ENCODE measurements around the genes CFAP20DC and ATXN7.

DNA sequence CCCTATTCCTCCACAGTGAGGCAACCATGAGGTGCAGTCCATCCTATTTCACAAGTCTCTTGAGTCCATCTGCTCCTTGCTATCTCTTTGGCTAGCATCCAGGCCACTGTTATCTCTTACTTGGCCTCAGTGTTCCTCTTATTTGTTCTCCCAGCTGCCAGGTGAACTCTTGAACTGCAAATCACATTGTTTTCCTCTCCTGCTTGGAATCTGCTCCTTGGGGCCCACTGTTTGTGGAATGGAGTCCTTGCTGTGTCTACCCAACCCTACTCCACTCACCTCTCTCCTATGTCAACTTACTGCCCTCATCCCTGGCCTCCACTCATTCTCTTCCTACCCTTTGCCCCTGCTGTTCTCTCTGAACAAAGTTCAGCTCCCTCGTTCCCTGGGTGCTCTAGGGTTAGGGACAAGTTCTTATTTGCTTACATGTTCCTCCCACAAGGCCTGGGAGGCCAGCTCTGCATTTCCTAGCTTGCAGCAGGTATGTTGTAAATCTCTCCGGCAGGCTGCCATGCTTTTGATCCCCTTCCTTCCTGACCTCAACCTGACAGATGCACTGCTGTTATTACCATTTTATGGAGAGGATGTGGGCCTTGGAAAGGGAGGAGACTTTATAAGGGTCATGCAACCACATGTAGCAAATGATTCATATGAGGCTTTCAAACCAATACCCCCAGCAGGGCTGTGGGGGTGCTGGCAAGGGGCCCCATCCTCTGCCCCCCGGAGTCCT, 991 bp downstream of the ACOX2 start:
- RRBS = no CpG with 5 or more reads among the region's 3 CpGs

DNA sequence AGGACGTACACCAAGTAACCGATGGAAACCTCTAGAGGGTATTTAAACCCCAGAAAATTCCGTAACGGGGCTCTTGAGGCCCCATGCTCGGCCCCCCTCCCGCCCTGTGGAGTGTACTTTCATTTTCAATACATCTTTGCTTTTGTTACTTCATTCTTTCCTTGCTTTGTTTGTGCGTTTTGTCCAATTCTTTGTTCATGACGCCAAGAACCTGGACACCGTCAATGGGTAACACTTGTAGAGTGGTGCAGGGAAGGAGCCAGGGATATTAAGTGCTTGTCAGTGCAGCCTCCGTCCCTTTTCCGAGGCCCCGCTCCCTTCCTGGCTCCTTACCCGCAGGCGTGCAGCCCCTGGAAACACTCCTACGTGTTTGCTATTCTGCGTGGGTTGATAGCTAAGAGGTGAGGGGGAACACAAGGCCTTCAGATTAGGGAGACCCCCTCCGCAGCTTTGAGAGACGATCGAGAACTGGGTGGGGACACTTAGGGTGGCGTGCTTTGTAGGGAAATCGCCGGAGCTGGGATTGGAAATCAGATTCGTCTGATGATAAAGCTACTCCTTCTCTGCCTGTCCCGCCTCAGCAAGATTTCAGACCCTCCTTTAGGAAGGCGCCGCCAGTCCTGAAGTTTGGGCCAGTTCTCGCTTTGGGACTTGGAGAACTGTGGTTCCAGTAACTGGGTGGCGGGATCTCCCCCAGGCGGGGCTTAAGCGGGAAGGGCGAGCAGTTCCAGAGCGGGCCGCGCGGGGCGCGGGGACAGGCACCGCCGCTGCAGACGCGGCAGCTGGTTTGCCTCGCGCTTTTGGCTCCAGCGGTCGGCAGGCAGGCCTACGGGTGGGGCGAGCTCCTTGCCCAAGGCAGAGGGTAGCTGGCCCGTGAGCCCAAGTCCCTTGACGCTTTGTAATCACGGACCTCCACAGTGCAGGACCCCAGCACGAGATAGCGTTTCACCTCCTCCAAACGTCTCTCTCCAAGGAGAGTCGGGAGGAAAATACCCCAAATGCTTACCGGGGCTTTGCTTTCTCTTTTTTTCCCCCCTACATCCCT, 7.9 kb upstream of the FAM107A start:
- RRBS = no CpG with 5 or more reads among the region's 55 CpGs

GRCh38 chr3:58624673-58625065, 41.9 kb downstream of the FAM3D start:
- RRBS = no CpG with 5 or more reads among the region's 2 CpGs

DNA sequence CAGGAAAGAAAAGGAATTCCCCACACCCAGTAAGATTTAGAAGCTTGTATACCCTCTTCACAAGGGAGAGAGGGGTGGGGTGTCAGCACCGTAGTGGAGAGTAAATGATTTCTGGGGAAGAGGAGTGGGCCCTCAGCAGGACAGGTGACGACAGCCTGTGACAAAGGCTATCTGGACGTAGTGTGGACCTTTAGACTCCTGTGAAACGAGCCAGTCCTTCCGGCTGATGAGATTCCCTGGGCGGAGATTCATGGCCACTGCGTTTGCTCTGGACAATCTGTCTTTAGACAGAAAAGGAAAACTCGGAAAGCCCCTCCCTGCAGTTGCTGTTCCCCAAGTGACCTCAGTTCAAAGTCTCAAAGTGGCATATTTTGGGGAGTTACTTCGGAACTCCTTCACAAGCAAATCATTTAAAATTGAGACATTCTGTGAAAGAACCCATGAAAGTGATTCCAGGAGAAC, 1.7 kb upstream of the FAM3D start:
- RRBS = no CpG with 5 or more reads among the region's 9 CpGs

- RRBS = no CpG with 5 or more reads among the region's 1 CpG
Observed at GRCh38 chr3:58899764-58900028, 150.1 kb downstream of the CFAP20DC start.

DNA sequence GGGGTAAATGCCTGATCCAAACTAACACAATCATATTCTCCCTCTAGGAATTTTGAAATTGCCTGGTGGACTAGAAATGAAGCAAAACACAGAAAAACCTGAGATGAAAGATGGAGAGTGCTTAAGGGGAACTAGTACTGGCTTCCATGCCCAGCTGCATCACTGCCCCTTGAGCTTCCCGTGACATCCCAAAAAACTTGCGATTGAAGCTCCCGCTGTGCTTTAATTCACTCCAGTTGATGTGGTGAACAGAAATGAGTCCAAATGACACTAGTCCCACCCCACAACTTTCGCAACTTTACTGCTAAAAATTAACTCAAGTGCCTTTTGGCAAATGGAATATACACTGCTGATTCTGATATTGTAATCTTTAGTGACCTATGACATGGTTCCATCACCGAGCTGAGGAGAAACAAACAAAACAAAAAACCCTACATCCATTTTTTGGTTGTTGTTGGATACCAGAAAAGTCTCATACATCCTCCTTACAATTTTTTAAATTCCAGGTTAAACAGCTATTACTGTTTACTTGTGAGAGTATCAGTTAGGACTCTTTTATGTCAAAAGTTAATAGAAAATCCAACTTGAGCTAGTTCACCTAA, 32.6 kb downstream of the CFAP20DC start:
- RRBS = no CpG with 5 or more reads among the region's 5 CpGs

DNA sequence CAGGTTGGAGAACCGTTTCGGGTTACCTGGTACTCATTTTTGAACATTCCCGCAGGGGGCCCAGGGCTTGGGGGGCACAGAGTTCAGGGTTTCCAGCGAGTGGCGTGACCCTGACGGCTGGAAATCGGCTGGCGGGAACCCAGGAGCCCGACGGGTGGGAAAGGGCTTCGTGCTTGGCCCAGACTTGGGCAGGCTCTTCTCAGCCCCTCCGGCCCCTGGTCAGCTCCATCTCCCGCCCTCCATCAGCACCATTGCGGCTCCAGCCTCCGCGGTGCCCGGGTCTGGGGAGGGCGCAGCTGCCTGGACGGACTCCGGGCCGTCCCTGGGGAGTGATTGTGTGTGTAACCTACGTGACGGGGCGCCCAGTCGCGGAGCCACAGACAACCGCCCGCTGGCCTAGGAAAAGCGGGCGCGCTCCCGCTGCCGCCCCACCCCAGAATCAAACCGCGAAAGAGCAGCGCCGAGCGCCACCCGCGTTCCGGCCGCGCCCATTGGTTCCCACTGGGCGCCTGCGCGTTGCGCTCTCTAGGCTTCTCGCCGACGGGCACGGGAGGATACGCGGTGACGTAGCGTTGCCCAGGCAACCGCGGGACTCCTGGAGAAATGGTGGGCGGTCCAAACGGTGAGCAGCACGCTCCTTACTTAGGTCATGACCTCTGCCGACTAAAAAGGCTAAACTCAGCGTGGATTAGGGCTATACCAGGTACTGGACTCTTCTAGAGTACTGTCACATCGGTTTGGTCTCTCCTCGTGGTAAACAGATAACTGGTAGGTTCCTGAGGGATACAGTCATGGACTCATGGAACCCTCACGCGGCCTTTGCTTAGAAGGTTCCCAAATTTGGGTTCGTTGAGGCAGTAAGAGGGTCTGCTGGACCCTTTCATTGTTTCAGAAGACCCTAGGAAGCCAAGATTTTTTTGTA, at the start of gene CFAP20DC:
Gene CFAP20DC (minus strand): TSS at position 441 of the 922 bp plus-strand sequence.
- RRBS = 3% methylated on average over 6 of the region's 67 CpGs

DNA sequence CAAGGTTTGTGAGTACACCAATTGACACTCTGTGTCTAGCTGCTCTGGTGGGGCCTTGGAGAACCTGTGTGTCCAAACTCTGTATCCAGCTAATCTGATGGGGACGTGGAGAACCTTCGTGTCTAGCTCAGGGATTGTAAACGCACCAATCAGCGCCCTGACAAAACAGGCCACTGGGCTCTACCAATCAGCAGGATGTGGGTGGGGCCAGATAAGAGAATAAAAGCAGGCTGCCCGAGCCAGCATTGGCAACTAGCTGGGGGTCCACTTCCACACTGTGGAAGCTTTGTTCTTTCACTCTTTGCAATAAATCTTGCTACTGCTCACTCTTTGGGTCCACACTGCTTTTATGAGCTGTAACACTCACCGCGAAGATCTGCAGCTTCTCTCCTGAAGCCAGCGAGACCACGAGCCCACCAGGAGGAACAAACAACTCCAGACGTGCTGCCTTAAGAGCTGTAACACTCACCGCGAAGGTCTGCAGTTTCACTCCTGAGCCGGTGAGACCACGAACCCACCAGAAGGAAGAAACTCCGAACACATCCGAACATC, 1.7 kb upstream of the CFAP20DC start:
- RRBS = no CpG with 5 or more reads among the region's 16 CpGs

DNA sequence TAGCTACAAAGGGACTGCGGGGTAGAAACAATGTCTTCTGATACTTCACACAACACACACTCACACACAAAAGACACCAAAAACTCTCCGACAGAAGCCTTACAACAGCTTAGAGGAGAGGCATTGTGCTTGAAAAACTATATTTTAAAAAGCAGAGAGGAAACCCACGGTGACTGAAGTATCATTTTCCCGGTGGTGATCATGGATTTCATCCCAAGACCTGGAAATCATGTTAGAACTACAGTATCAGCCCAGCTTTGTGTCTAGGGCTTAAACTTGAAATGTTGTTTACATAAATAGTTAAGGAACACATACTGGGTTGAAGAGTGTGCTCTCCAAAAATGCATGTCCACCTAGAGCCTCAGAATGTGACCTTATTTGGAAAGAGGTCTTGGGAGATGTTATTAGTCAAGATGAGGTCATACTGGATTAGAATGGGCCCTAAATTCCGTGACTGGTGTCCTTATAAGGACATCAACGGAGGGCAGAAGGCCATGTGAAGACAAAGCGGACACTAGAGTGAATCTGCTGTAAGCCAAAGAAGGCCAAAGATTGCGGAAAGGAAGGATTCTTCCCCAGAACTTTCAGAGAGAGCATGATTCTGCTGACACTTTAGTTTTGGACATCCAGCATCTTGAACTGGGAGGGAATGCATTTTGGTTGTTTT, 759.1 kb upstream of the CFAP20DC start:
- RRBS = no CpG with 5 or more reads among the region's 8 CpGs

GRCh38 chr3:60048521-60048988, 998.7 kb upstream of the CFAP20DC start:
- RRBS = no CpG with 5 or more reads among the region's 8 CpGs

GRCh38 chr3:60467165-60467919, 783.9 kb downstream of the FHIT start:
- RRBS = no CpG with 5 or more reads among the region's 2 CpGs

DNA sequence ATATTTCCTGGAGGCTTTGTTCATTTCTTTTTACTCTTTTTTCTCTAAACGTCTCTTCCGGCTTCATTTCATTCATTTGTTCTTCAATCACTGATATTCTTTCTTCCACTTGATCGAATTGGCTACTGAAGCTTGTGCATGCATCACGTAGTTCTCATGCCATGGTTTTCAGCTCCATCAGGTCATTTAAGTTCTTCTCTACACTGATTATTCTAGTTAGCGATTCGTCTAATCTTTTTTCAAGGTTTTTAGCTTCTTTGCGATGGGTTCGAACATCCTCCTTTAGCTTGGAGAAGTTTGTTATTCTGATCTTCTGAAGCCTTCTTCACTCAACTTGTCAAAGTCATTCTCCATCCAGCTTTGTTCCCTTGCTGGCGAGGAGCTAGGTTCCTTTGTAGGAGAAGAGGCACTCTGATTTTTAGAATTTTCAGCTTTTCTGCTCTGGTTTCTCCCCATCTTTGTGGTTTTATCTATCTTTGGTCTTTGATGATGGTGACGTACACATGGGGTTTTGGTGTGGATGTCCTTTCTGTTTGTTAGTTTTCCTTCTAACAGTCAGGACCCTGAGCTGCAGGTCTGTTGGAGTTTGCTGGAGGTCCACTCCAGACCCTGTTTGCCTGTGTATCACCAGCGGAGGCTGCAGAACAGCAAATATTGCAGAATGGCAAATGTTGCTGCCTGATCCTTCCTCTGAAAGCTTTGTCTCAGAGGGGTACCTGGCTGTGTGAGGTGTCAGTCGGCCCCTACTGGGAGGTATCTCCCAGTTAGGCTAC, 286.0 kb downstream of the FHIT start:
- RRBS = no CpG with 5 or more reads among the region's 12 CpGs

GRCh38 chr3:61518609-61519137, 42.7 kb upstream of the PTPRG start:
- RRBS = no CpG with 5 or more reads among the region's 1 CpG

DNA sequence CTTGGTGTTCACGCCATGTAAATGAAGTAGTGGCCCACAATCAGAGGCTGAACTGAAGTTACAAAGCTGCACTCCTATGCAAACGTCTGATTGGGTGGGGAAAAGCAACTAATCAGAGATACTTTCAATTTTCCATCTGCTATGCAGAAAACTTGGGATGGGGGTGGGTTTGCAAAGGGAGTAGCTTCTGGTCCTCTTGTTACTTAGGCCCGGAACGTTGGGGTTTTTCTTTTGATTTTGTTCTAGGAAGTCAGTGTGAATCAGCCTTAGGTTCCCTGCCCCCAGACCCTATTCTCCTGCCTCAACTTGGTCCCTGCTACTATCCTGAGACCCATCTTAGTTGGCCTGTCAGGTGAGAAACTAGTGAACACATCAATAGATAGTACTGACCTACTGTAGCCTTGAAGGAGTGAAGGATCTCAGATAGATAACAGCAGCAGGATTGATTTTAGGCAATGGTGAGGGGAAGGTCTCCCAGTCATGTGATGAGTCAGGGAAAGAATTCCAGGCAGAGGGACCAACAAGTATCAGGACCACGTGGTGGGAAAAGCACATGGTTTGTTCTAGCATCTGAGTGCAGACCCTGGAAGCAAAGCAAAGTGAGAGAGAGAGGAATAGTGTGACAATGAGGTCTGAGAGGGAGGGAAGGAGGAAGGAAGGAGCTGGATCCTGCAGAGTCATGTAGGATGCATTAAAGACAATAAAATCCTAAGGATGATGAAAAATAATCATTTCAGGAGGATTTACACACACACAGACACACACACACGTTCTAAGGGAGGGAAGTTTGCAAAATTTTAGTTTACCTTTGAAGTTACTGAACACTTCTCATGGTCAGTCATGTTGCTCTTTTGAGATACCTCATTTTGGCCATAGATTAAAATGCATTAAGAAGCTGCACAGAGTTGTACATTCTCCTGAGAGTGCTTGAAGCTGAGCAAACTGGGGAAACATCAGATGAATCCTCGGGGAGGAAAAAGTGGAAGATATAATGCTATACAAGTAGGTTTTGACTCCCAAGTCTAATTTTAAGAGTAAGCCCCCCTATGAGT, 217.3 kb downstream of the PTPRG start:
- RRBS = no CpG with 5 or more reads among the region's 7 CpGs

DNA sequence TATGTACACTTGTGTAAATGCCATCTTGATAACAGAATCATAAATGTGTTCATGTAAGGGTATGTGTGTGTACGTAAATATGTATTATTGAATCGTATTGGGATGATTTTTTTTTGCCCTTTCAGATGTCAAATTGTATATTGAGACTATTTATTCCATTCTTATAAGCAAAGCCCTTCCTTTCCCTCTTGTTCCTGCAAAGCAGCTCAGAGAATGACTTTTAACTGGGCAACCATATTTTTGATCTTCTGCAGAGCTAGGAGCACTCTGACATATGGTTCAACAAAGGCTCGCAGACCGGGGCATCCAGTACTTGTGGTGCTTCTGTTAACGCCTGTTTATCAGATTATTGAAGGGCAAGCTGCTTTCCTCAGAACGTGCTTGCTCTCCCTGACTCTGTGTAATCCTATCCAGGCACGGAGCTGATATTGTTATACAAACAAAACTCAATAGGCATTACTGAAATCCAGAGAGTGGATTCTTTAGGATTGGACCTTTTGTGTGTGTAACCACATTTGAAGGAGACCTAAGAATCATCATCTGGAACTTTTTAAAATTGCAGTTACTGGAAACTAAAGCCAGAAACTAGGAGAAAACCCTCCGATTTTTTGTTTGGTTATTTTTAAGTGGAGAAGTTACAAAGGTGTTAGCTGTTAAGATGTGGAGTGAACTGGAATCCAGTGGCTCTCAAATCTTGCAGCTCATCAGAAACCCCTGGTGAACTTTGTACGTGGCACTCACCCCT, 246.5 kb downstream of the PTPRG start:
- RRBS = no CpG with 5 or more reads among the region's 9 CpGs

- RRBS = no CpG with 5 or more reads among the region's 7 CpGs
Observed at GRCh38 chr3:61808419-61809603, 247.4 kb downstream of the PTPRG start.

DNA sequence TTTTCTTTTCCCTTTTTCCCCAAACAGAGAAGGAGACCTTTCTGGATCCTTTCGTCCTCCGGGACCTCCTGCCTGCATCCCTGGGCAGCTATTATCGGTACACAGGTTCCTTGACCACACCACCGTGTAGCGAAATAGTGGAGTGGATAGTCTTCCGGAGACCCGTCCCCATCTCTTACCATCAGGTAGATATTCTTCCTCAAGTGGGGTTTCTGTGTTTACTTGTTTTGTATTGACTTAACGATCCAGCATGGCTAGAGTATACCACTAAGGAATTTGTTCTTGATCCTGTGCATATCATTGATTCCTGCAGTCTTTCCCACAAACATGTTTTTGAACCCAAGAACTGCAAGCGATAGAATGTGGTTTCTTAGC, 161.8 kb upstream of the C3orf14 start:
- RRBS = 97% methylated on average over 4 of the region's 9 CpGs

- RRBS = no CpG with 5 or more reads among the region's 8 CpGs
Observed at GRCh38 chr3:62940839-62941536, 65.8 kb upstream of the CADPS start.

DNA sequence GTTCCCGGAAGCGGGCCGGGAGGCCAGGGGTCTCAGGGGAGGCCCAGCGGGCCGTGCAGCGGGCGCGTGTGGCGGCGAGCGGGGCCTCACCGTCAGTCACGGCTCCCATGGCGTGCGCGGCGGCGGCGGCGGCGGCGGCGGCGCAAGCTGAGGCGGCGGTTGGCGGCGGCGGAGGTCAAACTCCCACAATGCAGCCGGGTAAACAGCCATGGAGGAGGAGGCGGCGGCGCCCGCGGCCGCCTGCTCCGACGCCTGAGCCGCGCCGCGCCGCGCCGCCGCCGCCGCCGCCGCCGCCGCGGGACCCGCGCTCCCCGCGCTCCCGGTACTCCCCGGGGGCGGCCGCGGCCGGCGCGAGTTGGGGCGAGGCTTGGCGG, at the start of gene ATXN7:
Gene ATXN7 (plus strand): TSS at position 186 of the 374 bp plus-strand sequence.
- RRBS = 5% methylated on average over 4 of the region's 67 CpGs

DNA sequence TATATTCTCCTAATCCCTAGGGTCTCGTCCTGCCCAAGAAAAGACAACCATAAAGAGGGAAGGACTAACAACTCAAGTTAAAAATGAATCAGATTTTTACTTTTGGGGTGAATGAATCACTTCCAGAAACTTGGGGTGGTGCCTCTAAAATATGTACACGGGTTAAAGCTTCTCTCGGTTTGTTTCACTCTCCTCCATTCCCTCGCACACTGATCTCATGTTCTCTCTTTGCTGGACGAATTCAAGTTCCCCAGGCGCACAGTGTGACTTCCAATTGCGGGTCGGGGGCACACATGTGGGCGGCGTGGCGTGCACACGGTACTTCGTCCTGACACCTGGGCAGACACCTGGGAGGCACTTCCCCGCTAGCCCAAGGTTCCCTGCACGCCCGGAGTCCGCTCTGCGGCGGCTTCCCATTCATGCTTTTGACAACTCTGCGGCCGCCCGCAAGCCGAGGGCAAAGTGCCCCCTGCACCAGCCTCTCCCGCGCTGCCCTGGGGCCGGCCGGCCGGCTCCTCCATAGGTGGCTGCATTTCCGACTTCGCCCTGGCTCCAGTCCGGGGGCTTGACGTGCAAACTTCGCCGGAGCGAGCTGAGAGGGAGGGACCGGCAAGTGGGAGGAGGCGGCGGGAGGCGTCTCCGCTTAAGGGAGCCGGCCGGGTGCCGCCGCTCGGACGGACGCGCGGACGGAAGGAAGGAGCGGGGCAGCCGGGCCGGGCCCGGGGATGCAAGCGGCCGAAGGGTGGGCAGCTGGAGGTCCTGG, 48.0 kb downstream of the ATXN7 start:
- RRBS = 2% methylated on average over 24 of the region's 56 CpGs

Data from AG08470 (cell line).